Sigmoid colon (tissue), 4 donors: ENCODE measurements around a stretch of chr21.

DNA sequence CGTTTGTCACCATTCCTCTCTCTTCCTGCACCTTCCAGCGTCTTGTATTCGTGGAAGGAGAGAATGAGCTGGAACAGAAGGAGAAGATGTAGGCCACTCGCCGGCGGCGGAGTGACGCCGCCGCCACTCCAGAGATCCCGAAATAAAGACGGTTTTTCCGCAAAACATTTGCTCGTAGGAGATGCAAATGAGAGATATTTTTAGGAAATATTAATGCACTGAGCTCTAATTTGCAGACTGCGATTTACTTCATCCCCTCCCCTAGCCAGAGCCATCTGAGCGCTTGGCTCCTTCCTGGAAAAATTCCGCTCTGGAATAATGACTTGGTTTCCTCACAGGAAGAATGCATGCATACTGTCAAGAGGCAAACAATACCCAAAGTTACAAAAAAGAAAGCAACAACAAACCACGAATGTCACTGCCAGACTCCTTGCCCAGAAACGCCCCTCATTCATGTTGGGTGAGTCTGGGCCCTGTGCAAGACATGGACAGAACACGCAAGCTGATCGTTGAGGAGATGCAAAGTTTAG lies 18.0 kb upstream of the ADARB1 start:
- PRO-cap, result no peak
- RAMPAGE, long total RNA, 4 experiments, result no peak in any of the 4 experiments

GRCh38 chr21:45109863-45110787 lies 35.7 kb downstream of the ADARB1 start:
- PRO-cap, result no peak
- RAMPAGE, long total RNA, 4 experiments, result no peak in any of the 4 experiments

GRCh38 chr21:45163976-45164737 lies 89.8 kb downstream of the ADARB1 start:
- PRO-cap, result no peak
- RAMPAGE, long total RNA, 4 experiments, result no peak in any of the 4 experiments

- PRO-cap, result no peak
- RAMPAGE, long total RNA, 4 experiments, result no peak in any of the 4 experiments
These were observed 95.4 kb downstream of the POFUT2 start for GRCh38 chr21:45192403-45192659.

GRCh38 chr21:45234016-45234446 lies 53.7 kb downstream of the POFUT2 start:
- PRO-cap, result no peak
- RAMPAGE, long total RNA, 4 experiments, result no peak in any of the 4 experiments

- PRO-cap, result no peak
- RAMPAGE, long total RNA, 4 experiments, result no peak in any of the 4 experiments
These were observed 17.3 kb upstream of the POFUT2 start for GRCh38 chr21:45304995-45305346.

DNA sequence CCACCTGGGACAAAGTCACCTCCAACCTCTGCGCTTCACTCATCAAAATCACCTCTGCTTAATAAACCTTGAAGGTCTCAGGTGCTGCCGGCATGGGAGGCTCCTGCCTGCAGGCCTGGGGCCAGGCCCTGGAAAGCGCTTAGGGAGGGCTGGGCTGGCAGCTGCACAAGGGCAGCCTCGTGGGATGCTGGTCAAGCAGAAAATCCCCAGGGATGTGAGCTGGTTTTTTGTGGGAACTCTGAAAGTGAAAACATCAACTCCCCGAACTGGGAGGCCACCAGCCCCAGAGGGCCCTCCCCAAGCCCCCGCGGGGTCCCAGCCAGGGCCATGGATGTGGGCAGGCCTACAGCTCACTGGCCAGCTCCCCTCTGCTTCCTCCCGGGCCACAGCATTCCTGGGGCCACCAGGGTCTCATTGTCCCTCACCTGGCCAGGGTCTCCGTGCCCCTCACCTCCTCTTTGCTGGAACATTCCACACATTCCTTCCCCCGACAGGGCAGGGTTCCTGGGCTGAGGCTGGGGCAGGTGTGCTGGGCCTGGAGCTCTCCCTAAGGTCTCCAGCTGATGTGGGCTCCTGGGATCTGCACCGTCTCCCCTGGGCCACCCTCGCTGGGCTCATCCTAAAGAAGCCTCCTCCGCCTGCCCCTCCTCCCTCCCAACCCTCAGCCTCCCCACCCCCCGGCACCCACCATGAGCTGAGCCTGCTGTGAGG lies 35.9 kb upstream of the POFUT2 start:
- PRO-cap, result no peak
- RAMPAGE, long total RNA, 4 experiments, result no peak in any of the 4 experiments

- PRO-cap, result no peak
- RAMPAGE, long total RNA, 4 experiments, result no peak in any of the 4 experiments
These were observed 41.0 kb upstream of the POFUT2 start for GRCh38 chr21:45328524-45329256.

- PRO-cap, result no peak
- RAMPAGE, long total RNA, 4 experiments, result no peak in any of the 4 experiments
These were observed 18.1 kb upstream of the COL18A1 start for GRCh38 chr21:45386549-45387543.

DNA sequence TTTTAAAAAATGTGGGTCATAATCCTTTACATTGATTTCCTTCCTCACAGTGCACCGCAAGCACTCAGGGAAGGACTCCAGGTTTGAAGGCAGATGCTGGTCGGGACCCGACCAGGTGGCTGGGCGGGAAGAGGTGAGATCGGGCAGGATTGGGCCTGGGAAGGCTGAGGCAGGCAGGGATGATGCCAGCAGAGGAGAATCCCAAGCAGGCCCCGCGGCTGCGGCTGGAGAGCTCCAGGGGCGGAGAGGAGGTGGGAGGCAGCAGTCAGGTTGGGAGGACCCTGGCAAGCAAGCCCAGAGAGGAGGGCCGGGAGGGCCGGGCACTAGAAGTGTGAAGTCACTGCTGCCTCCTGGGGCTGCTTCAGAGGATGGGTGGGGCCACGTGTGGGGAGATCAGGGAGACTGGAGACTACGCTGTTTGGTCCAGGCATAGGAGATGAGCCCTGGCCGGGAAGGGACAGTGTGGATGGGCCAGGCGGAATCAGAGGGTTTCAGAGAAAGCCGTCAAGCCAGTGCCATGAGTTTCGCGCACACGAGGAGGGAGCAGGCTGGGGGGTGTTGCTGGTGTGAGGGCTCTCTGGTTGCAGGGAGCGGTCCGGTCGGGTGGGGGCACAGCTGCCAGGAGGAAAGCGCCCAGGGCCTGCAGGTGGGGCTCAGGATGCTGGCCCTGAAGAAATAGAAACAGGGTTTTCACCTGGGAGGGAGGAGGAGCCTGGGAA lies 976 bp upstream of the COL18A1 start:
- PRO-cap, result unidirectional peak, plus-strand start at position 359 of the sequence; unidirectional peak, plus-strand start at position 387 of the sequence
- RAMPAGE, long total RNA, 4 experiments, result no peak in any of the 4 experiments

GRCh38 chr21:45454082-45454583 lies 49.2 kb downstream of the COL18A1 start:
- PRO-cap, result no peak
- RAMPAGE, long total RNA, 4 experiments, result no peak in any of the 4 experiments

- PRO-cap, result no peak
- RAMPAGE, long total RNA, 4 experiments, result no peak in any of the 4 experiments
These were observed 8.8 kb downstream of the SLC19A1 start for GRCh38 chr21:45533476-45533757.

- PRO-cap, result no peak
- RAMPAGE, long total RNA, 4 experiments, result no peak in any of the 4 experiments
These were observed 29.0 kb upstream of the SLC19A1 start for GRCh38 chr21:45571026-45571914.

DNA sequence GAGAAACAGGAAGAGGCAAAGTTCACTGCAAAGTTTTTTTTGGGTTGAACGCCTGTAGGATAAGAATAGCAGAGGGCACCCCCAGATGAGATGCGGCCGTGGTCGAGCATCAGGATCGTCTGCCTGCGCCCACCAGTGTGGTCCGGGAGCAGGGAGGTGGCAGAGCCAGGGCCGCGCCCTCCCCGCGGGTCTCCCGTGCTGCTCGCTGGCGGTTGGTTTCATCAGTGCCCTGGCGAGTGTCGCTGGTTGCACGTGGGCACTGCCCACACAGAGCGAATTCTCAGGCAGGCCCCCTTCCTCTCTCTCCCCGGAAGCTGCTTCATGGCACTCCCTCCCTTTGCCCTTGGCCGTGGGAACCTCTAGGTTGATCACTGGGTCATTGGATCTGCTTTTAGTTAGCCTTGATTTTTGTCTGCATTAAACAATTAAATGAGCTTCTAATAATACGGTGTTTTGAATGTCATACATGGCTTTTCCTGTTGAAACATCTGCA lies 120.0 kb downstream of the PCBP3 start:
- PRO-cap, result no peak
- RAMPAGE, long total RNA, 4 experiments, result no peak in any of the 4 experiments

GRCh38 chr21:45820594-45821099 lies 160.9 kb upstream of the COL6A1 start:
- PRO-cap, result no peak
- RAMPAGE, long total RNA, 4 experiments, result no peak in any of the 4 experiments

GRCh38 chr21:45867623-45867968 lies 114.0 kb upstream of the COL6A1 start:
- PRO-cap, result no peak
- RAMPAGE, long total RNA, 4 experiments, result no peak in any of the 4 experiments

DNA sequence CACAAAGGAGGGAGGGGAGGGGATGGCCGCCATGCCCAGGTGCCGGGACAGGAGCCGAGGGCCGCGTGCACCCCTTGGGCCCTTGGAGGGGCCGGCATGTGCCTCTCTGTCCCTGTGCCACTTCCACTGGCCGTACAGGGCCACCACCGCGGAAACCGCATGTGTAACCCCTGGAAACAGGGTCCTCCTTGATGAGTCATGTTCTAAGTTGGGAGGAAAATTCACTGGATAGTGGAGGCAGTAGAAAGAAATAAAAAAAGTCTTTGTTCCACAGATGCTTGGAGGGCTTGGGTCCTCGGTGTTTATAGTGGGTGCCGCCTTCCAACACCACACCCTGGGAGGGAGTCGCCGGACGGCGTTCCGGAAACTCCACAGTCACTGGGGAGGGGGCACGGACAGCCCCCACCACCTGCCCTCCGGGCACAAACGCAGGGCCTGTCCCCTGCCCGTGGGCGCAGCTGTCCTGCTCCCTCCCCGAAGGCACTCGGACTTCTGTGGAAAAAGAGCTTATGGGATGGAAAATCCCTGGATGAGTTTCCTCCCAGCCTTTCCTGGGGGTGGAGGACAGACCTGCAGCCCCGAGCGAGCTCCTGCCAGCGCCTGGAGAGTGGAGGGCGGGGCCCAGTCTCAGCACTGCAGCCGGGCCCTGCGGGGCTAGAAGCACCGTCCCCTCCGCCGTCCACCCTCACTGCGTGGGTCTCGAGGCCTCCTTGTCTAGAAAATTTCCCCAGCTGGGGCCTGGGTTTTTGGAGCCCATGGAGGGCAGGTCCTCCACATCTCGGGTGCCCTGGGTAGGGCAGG lies 6.7 kb upstream of the COL6A1 start:
- PRO-cap, result unidirectional peak, minus-strand start at position 128 of the sequence; bidirectional peak, plus-strand start at position 596 of the sequence, minus-strand start at position 486 of the sequence
- RAMPAGE, long total RNA, 4 experiments, result no peak in any of the 4 experiments

DNA sequence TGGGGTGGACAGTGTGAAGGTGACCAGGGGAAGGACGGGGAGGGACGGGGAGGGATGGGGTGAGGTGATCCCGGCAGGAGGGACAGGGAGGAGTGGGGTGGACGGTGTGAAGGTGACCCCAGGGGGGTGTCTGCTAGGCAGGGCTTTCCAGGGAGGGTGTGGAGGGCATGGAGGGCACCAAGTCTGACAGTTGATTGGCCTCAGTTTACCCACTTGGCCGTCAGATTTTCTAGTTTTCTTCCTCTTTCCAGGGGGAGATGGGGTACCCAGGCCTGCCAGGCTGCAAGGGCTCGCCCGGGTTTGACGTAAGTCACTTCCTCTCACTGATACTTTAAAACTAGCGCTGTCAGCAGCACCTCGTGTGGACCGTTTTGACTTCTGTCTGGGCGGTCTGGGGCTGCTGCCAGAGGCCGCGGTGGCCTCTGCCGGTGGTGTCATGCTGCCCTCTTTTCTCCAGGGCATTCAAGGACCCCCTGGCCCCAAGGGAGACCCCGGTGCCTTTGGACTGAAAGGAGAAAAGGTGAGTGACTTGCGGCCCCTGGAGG lies 9.0 kb downstream of the COL6A1 start:
- PRO-cap, result no peak
- RAMPAGE, long total RNA, 4 experiments, result no peak in any of the 4 experiments

GRCh38 chr21:46025272-46025747 lies 43.7 kb downstream of the COL6A1 start:
- PRO-cap, result no peak
- RAMPAGE, long total RNA, 4 experiments, result no peak in any of the 4 experiments

DNA sequence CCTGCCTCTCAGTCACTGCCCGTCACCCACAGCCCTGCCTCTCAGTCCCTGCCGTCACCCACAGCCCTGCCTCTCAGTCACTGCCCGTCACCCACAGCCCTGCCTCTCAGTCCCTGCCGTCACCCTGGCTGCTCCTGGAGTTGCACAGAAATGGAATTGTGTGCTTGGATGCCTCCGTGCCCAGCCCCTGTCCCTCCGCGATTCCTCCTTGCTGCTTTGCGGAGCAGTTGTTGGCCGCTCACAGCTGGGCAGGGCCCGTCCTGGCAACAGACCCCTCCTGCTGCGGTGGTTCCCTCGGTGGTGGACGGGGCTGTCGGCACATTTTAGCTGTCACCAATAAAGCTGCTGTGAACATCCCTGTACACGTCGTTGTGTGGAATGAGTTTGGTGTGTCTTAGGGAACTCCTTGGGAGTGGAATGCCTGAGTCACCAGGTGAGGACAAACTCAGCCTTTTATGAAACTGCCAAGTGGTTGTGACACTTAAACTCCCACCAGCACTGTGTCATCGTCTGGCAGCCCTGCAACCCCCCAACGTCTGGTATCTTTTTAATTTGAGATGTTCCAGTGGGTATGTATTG lies 44.8 kb upstream of the COL6A2 start:
- PRO-cap, result no peak
- RAMPAGE, long total RNA, 4 experiments, result no peak in any of the 4 experiments